GM12892 (cell line): ENCODE measurements around a stretch of chr7.

GRCh38 chr7:50502163-50502760 is 52.1 kb upstream of the FIGNL1 start:
- RRBS, result no CpG with 5 or more reads among the region's 9 CpGs

DNA sequence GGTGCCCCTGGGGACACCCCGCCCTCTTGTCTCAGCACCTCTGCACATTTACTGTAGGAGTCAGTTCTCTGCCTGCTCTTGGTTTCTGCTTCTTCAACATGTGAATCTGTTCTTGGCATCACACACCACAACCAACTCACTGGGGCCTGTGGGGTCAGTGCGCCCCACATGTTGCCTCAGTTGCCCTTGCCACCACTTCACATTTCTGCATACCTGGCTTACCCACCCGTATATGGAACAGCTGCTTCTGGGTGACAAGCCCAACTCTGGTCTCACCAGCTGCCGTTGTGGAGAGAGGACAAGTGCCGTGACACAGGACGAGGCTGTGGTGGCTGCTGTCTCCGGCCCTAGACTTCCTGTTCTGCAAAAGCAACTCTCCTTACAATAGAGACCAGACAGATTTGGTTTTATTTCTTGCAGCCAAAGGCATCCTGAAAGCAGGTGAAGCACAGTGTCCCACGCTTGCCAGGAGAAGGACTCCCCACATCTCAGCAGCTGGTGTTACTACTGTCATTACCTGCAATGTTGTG is 96.4 kb upstream of the DDC start:
- RRBS, result no CpG with 5 or more reads among the region's 8 CpGs

- RRBS, result no CpG with 5 or more reads among the region's 4 CpGs
Measured at GRCh38 chr7:50683951-50684410, 98.7 kb downstream of the GRB10 start.

DNA sequence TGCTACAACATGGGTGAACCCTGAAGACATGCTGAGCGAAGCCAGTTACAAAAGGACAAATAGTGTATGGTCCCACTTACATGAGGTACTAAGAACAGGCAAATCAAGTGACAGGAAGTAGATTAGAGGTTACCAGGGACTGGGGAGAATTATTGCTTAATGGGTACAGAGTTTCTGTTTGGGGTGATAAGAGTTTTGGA is 85.8 kb downstream of the GRB10 start:
- RRBS, result no CpG with 5 or more reads among the region's 1 CpG

GRCh38 chr7:50747033-50748298 is 35.2 kb downstream of the GRB10 start:
- RRBS, result no CpG with 5 or more reads among the region's 31 CpGs

DNA sequence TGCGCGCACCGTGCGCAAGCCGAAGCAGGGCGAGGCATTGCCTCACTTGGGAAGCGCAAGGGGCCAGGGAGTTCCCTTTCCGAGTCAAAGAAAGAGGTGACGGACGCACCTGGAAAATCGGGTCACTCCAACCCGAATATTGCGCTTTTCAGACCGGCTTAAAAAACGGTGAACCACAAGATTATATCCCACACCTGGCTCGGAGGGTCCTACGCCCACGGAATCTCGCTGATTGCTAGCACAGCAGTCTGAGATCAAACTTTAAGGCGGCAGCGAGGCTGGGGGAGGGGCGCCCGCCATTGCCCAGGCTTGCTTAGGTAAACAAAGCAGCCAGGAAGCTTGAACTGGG is 116.3 kb upstream of the GRB10 start:
- RRBS, result no CpG with 5 or more reads among the region's 23 CpGs

DNA sequence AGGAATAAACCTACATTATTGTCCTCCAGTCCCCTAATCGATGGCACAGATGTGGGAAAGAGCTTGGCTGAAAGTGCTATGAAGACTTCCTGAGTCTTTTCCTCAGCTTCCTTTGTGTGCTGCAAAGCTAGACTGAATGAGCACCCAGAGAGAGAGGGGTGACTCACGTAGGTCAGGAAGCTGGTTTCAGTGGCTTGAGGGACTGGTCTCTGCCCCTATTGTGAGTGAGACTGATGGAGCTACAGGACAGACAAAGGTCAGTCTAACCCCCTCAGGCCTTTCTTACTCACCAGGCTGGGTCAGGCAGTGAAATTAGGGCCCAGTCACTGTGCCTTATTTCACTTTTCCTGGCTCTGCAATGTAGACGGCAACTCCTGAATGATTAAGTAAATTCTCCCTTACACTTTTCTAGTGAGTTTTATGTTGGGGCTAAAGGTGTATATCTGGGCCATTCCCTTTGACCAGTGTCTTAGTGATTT is 171.2 kb upstream of the GRB10 start:
- RRBS, result no CpG with 5 or more reads among the region's 3 CpGs

DNA sequence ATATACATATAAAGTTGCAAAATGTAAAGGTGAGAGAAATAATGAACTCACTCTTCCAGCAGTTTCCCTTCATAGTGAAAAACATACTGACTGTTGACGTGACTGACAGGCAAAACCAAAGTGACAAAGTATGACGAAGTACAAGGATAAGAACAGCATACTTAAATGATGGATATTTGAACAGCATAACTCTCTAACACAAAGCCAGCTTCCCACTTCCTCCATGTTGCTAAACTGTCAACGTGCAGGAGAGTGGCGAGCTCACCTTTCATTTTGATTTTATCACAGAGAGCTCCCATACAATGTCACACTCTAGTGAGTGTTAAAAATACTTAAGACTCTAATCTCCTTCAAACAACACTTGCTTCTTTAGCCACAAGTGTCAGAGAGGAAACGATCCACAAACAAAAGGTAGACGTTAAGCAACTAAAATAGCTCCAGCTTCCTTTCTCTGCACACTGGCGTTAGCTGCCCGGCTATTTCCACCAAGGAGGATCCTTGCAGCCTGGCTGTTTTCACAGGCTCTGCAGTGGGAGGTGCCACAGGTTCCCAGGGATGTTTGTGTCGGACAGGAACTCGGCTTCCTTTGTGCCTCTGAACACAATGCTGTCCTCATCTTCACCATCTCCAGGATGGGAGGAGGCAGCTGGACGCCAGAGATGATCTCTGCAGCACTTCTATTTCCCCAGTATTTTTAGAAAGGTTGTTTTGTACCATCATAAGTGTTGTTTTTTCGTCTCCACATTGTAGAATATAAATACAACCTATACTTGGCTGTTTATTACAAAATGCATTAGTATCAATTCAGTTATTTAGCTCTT is 194.6 kb downstream of the COBL start:
- RRBS, result no CpG with 5 or more reads among the region's 12 CpGs

DNA sequence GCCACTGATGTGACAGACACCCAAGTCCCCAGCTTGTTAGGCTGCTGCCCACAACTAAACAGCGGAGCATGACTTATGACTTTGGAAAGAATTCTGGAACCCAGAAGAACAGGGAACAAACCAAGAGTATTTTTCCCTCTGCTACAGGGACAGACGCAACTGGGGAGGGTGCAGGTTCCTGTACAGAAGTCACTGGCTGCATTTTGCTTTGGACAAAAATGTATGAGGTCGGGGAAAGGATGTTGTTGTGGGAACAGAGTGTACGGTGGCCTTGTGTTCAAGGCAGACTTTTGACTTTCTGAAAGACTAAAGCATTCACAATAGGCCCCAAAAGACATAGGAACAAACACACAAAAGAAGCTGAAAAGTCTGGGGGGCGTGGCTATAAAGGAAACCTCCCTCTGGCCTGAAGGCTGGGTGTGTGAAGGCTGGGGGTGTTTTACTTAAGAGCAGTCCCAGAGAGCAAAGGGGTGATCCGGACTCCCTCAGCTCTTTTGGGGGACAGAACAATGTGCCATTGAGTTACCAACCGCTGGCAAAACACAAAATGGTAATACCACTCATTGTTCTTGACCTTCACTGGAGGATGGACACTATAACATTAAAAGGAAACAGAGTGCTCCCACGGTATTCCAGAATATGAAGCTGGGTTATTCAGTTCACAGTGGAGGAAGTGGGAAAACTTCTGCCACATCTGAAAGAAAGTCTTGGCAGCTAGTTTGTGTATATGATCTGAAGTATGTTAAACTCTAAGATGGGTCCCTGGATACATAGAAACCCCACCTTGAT is 189.1 kb downstream of the COBL start:
- RRBS, result no CpG with 5 or more reads among the region's 8 CpGs

DNA sequence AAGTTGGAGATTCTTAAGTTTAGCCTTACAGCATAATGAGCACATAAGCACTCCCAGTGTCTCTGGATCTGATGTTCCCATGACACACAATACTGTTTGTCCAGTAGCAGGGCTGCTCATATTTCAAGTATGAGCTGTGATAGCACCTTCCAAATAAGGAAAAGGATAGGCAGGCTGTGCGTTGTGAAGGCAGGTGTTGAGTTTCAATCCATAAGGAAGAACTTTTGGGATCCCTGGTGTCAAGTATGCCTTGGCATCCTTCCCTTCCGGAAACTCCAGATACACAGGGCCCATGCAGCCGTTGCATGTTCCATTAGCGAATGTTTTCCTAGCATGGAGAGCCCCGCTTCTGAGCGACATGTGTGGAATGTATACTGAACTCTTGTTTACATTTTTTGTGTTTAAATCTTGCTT is 33.6 kb upstream of the COBL start:
- RRBS, result no CpG with 5 or more reads among the region's 6 CpGs

DNA sequence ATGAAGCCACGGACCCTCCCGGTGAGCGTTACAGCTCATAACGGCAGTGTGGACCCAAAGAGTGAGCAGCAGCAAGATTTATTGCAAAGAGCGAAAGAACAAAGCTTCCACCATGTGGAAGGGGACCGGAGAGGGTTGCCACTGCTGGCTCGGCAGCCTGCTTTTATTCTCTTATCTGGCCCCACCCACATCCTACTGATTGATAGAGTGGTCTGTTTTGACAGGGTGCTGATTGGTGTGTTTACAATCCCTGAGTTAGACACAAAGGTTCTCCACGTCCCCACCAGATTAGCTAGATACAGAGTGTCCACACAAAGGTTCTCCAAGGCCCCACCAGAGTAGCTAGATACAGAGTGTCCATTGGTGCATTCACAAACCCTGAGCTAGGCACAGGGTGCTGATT is 583.7 kb upstream of the COBL start:
- RRBS, result no CpG with 5 or more reads among the region's 8 CpGs

DNA sequence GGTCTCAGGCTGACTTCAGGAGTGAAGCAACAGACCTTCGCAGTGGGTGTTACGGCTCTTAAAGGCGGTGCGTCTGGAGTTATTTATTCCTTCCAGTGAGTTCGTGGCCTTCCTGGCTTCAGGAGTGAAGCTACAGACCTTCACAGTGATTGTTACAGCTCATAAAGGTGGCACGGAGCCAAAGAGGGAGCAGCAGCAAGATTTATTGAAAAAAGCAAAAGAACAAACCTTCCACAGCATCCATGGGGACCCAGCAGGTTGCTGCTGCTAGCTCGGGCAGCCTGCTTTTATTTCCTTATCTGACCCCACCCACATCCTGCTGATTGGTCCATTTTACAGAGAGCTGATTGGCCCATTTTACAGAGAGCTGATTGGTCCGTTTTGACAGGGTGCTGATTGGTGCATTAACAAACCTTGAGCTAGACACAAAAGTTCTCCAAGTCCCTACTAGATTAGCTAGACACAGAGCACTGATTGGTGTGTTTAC is 605.0 kb upstream of the POM121L12 start:
- RRBS, result no CpG with 5 or more reads among the region's 8 CpGs

DNA sequence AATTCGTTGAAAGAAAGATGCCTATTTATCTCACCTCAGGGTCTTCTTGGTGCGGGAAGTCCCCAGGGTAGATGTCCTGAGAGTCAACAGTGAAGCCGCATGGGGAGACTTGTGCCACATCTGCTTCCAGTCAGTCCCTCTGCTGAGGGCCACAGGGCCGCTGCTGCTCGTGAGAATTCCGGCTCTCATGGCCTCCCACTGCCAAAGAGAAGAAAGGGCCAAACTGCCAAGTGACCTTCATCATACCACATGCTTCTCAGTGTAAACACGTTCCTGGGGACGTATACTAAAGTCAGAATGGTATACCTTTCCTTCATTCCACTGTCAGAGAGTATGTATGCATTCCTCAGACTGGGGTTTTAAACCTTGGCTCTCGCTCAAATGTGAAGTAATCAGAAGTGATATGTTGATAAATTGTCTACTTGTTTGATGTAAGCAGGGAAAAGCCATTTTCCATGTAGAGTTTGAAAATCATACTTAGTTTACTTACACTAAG is 52.8 kb upstream of the SEC61G start:
- RRBS, result no CpG with 5 or more reads among the region's 9 CpGs

GRCh38 chr7:54888205-54889136 is 129.5 kb upstream of the SEC61G start:
- RRBS, result no CpG with 5 or more reads among the region's 38 CpGs

DNA sequence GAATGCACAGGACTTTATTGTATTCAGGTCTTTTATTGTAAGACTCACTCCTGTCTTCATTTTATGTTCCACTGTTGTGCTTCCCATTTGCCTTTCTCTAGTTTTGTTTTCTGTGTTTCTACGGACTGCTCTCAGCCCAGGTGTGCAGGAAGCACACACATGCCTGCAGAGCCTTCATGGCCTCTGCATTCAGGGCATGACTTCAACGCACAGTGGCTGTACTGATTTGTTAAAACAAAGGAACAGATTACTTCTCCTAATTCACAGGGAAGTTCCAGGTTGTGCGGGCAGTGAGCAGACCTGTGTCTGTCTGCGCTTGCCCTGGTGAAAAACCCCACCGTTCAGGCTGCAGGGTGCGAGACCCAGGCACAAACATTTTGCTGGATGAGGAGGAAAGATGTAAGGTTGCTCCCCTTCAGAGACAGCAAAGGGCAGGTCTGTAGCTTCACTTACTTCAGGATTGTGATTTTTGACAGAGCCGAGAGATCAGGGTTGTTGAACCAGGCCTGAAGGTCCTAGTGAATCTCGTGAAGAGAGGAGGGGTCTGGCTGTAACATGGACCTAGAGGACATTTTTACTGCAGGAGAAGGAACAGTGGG is 1.2 kb upstream of the EGFR start:
- RRBS, result no CpG with 5 or more reads among the region's 8 CpGs

- RRBS, result 47% methylated on average over 27 of the region's 46 CpGs
Measured at GRCh38 chr7:55020148-55021172, 1.6 kb downstream of the EGFR start.

GRCh38 chr7:55071241-55071946 is 52.6 kb downstream of the EGFR start:
- RRBS, result no CpG with 5 or more reads among the region's 4 CpGs

GRCh38 chr7:55192392-55193228 is 172.5 kb upstream of the LANCL2 start:
- RRBS, result no CpG with 5 or more reads among the region's 17 CpGs

- RRBS, result no CpG with 5 or more reads among the region's 6 CpGs
Measured at GRCh38 chr7:55210066-55211275, 154.7 kb upstream of the LANCL2 start.